Skeletal muscle tissue (tissue), 7 donors: ENCODE results near the genes TRPM5 and OSBPL5.

- PRO-cap, 3 experiments, result no peak in any of the 3 experiments
- RAMPAGE, long total RNA, result no peak
- RRBS, 2 experiments, result no CpG with 5 or more reads among the region's 3 CpGs
Measured at GRCh38 chr11:2325719-2326180, 23.9 kb downstream of the TSPAN32 start.

- PRO-cap, 3 experiments, result no peak in any of the 3 experiments
- RAMPAGE, long total RNA, result no peak
- RRBS, 2 experiments, result 20 to 37% methylated on average over 2 of the region's 7 CpGs
Measured at GRCh38 chr11:2389101-2389592, 11.4 kb upstream of the TSSC4 start.

- PRO-cap, 3 experiments, result no peak in any of the 3 experiments
- RAMPAGE, long total RNA, result no peak
- RRBS, 2 experiments, result 3 to 5% methylated on average over 4 of the region's 23 CpGs
Measured at GRCh38 chr11:2444372-2444734, at the start of gene TRPM5. Gene TRPM5 (minus strand): TSS chr11:2444514.

- PRO-cap, 3 experiments, result no peak in any of the 3 experiments
- RAMPAGE, long total RNA, result no peak
- RRBS, 2 experiments, result no CpG with 5 or more reads among the region's 5 CpGs
Measured at GRCh38 chr11:2696211-2696823, 189.3 kb downstream of the CDKN1C start.

DNA sequence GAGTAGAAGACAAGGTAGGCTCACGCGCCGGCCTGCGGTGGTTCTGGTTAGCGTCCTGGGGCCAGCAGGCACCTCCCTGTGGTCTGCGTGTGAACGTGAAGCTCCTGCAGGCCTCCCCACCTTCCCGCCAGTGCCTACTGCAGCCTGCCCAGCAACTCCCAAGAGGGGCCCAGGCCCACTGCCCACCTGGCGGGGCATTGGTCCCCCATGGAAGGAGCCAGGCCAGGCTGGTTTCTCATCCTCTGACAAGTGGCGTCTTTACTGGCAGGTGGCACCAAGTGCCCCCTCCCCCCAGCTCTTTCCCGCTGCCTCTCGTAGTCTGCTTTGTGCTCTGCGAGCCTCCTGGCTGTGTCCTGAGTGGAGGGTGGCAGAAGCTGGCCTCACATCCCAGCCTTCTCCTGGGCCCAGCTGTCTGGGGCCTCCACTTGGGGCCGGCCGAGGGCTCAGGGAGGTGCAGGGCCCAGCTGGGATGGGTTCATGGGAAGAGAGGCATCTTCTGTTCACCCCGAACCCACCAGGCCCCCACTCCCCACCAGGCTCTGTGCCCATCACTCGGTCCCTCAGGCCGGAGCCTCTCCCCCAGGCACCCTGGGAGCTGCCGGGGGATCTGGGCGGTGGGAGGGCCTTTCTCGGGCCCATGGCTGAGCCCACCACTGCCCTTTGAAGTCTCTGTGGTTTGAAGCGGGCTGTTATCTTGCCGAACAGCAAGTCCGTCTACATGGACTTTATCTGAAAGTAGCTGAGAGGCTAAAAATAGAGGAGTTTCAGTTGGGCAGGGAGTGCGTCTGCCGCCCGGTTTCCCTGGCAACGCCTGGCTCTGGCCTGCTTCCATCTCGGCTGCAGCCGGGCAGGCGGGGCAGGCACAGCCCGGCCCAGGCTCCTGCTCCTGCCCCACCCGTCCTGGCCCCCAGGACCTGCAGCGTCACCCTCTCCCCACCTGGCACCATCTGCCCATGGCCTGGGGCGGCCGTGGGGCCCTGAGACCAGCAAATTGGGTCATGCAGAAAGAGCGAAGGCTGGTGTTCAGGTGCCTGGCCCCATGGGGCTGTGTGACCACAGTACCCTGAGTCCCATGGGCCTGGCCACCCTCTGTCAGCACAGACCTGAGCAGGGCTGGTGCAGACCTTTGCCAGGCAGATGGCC is 107.2 kb downstream of the CDKN1C start:
- PRO-cap, 3 experiments, result no peak in any of the 3 experiments
- RAMPAGE, long total RNA, result no peak
- RRBS, 2 experiments, result 8 to 9% methylated on average over 4 of the region's 37 CpGs

GRCh38 chr11:2807192-2807705 is 78.3 kb downstream of the CDKN1C start:
- PRO-cap, 3 experiments, result no peak in any of the 3 experiments
- RAMPAGE, long total RNA, result no peak
- RRBS, 2 experiments, result 14 to 15% methylated on average over 21 to 22 of the region's 34 CpGs

GRCh38 chr11:2809293-2809718 is 76.3 kb downstream of the CDKN1C start:
- PRO-cap, 3 experiments, result no peak in any of the 3 experiments
- RAMPAGE, long total RNA, result no peak
- RRBS, 2 experiments, result no CpG with 5 or more reads among the region's 15 CpGs

- PRO-cap, 3 experiments, result no peak in any of the 3 experiments
- RAMPAGE, long total RNA, result no peak
- RRBS, 2 experiments, result 2 to 5% methylated on average over 11 of the region's 23 CpGs
Measured at GRCh38 chr11:2883450-2883955, 2.1 kb downstream of the CDKN1C start.

DNA sequence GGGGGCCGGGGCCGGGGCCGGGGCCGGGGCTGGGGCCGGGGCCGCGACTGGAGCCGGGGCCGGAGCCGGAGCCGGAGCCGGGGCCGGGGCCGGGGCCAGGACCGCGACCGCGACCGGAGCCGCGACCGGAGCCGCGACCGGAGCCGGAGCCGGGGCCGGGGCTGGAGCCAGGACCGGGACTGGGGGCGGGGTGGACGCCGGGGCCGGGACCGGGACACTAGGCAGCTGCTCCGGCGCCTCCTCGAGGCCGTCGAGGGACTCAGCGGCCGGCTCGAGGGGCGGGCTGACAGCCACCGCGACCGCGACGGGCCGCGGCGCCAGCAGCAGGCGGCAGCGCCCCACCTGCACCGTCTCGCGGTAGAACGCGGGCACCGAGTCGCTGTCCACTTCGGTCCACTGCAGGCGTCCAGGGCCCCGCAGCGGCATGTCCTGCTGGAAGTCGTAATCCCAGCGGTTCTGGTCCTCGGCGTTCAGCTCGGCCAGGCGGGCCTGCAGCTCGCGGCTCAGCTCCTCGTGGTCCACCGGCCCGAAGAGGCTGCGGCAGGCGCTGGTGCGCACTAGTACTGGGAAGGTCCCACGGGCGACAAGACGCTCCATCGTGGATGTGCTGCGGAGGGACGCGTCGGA is 602 bp downstream of the CDKN1C start:
- PRO-cap, 3 experiments, result no peak in any of the 3 experiments
- RAMPAGE, long total RNA, result no peak
- RRBS, 2 experiments, result 0 to 2% methylated on average over 15 to 16 of the region's 86 CpGs

- PRO-cap, 3 experiments, result no peak in any of the 3 experiments
- RAMPAGE, long total RNA, result no peak
- RRBS, 2 experiments, result no CpG with 5 or more reads among the region's 15 CpGs
Measured at GRCh38 chr11:2886534-2887036, 1.0 kb upstream of the CDKN1C start.

DNA sequence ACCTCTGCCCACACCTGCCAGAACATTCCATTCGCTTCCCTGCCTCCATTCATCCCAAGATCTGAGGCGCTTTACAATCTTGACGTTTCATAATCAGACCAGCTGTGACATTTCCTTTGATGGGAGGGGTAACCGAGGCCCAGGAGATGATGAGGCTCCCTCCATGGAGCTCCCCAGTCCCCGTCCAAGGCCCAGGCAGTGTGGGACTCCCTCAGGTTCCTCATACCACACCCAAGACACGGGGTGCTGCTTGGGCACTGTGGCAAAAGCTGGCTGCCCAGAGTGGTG is 9.8 kb downstream of the SLC22A18 start:
- PRO-cap, 3 experiments, result no peak in any of the 3 experiments
- RAMPAGE, long total RNA, result no peak
- RRBS, 2 experiments, result no CpG with 5 or more reads among the region's 6 CpGs

DNA sequence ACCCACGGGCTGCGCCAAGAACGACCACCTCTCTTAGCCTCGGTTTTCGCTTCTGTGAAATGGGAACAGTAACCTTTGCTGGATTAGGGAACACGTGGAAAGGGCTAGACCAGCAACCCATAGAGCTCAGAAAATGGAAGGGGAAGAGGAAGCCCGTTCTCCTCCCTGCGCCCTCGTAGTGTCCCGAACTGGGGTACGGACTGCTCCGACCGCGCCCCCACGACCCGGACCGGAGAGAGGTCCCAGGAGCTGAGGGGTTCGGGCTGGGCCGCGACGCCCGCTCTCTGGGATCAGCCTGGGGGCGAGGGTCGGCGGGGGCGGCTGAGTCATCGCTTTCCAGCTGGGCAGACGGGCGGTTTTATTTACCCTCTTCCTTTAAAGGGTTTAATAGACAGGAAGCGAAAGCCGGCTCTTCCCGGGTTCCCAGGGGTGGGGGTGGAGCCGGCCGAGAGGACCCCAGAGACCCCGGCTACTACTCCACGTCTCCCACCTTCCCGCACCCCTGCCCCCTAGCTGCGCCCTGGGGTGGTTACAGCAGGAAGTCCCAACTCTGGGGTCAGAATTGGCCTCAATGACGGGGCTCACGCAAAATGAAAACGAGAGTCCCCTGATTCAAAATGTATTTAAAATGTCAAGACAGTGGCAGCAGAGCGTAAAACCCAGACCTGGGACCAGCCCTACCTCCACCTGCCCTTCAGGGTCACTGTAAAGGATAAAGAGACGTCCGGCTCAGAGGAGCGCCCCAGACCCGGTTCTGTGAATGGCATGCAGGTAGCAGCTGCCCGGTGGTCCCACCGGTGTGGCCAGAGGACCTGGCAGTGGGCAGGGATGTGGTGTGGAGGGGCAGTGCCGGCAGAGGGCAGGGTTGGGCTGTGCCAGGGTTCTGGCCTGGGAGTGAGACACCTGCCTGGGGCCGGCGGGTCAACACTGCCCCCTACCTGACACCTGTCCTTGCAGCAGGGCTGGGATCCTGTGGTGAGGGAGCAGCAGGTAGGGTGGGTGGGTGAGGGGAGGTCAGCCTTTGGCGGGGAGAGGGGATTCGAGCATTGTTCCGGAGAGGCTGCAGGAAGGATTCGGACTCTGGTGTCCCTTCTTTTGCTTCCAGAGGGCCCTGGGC is 1.2 kb upstream of the PHLDA2 start:
- PRO-cap, 3 experiments, result no peak in any of the 3 experiments
- RAMPAGE, long total RNA, result no peak
- RRBS, 2 experiments, result 29 to 35% methylated on average over 5 to 8 of the region's 55 CpGs

- PRO-cap, 3 experiments, result peak in 1 of 3 experiments; most common minus-strand start chr11:2963893 (in 1)
- RAMPAGE, long total RNA, result no peak
- RRBS, 2 experiments, result no CpG with 5 or more reads among the region's 5 CpGs
Measured at GRCh38 chr11:2963674-2964024, 28.5 kb downstream of the NAP1L4 start.

GRCh38 chr11:2990575-2990952 is 1.6 kb downstream of the NAP1L4 start:
- PRO-cap, 3 experiments, result no peak in any of the 3 experiments
- RAMPAGE, long total RNA, result no peak
- RRBS, 2 experiments, result no CpG with 5 or more reads among the region's 3 CpGs

DNA sequence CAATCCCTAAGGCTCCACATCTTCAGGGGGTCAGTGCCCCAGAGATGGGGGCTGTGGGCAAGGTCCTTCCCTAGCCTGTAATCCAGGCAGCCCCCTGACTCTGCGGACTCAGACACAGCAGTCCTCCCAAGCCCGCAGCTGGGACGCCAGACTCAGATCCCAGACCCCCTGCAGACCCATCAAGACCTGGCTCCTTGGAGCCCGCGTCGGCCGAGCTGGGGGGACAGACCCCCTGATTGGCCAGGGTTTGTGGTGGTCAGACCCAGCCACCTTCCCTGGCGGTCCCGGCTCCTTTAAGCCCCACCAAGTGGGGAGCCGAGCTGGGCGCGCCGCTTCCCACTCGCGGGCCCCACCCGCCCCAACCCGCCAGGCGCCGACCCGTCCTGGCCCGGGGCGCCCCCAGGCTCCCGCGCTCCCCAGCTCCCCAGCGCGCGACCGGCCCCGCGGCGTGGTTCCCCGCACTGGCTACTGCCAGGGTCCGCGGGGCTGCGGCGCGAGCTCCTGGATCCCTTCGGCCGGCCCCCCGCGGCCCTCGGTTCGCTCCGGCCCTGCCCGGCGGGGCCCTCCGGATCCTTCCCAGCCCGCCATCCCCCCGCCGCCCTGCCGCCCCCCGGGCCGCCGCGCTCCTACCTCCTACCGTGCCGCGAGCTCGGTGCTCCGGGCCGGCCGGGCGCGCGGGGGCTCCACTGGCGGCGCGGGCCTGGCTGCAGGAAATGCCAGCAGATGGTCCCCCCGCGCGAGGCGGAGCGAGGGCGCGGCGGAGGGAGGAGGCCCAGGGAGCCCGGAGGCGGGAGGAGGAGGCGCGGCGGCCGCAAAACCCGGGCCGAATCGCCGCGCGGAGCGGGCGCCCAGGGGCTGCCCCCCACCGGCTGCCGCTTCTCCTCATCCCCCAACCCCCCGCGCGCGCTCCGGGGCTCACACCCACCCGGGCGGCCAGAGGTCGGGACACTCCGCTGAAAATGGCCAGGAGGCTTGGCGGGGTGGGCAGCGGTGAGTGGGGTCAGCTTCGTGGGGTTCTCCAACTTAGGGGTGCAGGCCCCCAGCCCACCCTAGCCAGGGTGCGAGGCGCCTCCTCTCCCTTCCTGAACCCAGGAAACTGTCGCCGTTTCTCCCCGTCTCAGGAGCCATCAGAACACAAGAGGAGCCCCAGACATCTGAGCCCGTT is at the start of gene OSBPL5:
Gene OSBPL5, minus strand, starts transcription at position 725 of the 1,165 bp plus-strand sequence.
- PRO-cap, 3 experiments, result peak in 3 of 3 experiments; most common minus-strand start position 714 of the sequence (in 3)
- RAMPAGE, long total RNA, result no peak
- RRBS, 2 experiments, result 2% methylated on average over 60 of the region's 110 CpGs

DNA sequence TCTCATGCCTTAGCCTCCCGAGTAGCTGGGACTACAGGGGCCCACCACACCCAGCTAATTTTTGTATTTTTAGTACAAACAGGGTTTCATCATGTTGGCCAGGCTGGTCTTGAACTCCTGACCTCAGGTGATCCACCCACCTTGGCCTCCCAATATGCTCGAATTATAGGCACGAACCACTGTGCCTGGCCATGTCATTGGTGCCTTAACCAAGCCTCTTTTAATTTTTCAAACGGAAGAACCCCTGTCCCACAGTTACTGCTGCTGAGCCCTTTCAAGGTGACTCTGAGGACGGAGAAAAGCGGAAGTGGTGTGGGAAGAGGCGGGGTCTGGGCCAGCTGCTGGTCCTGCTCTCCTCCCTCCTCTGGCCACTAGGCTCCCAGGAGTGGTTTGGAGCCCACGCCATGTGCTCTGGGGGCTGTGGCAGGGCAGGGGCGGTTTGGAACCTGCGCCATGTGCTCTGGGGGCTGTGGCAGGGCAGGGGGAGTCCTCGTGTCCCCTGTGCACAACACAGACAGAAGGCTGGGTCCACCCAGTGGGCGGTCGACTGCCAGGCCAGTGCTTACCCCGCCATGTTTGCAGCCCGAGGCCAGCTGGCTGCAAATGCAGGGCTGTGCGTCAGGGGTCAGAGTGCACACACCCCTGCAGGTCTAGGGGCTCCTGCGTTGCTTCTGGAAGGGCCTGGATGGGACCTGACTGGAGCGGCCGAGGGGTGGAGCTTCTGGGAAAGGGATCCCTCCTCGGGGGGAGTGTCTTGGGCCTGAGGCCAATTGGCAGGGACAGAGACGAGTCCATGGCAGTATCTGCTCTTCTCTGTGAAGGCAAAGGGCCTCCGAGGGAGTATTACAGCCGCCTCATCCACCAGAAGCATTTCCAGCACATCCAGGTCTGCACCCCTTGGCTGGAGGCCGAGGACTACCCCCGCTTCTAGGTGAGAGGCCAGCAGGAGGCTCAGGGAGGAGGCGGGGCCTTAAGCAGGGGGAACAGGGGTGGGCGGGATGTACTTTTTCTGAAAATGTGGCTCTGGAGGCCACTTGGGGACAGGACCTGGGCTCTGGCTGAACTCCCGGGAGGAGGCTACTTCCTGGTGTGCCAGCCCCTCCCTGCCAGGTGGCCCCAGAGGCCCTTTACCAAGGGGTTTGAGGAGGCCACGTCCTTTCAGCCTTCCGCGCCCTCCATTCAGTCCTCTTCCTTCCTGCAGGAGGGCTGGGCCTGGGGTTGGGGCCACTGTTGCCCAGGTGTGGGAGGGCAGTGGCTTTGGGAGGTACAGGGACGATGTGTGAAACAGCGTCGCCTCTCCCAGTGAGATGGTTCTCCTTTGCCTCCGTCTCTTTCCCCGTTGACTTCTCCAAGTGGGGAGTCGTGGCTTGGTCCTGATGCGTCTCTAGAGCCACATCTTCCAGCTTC is 25.6 kb upstream of the ZNF195 start:
- PRO-cap, 3 experiments, result no peak in any of the 3 experiments
- RAMPAGE, long total RNA, result no peak
- RRBS, 2 experiments, result no CpG with 5 or more reads among the region's 38 CpGs

GRCh38 chr11:3825675-3826397 is 14.9 kb downstream of the RHOG start:
- PRO-cap, 3 experiments, result no peak in any of the 3 experiments
- RAMPAGE, long total RNA, result no peak
- RRBS, 2 experiments, result no CpG with 5 or more reads among the region's 5 CpGs

GRCh38 chr11:3929513-3930183 is 74.2 kb downstream of the STIM1 start:
- PRO-cap, 3 experiments, result peak in 1 of 3 experiments; most common plus-strand start chr11:3929935 (in 1); most common minus-strand start chr11:3929780 (in 1)
- RAMPAGE, long total RNA, result no peak
- RRBS, 2 experiments, result no CpG with 5 or more reads among the region's 8 CpGs

GRCh38 chr11:3946276-3947030 is 91.0 kb downstream of the STIM1 start:
- PRO-cap, 3 experiments, result no peak in any of the 3 experiments
- RAMPAGE, long total RNA, result no peak
- RRBS, 2 experiments, result no CpG with 5 or more reads among the region's 3 CpGs

DNA sequence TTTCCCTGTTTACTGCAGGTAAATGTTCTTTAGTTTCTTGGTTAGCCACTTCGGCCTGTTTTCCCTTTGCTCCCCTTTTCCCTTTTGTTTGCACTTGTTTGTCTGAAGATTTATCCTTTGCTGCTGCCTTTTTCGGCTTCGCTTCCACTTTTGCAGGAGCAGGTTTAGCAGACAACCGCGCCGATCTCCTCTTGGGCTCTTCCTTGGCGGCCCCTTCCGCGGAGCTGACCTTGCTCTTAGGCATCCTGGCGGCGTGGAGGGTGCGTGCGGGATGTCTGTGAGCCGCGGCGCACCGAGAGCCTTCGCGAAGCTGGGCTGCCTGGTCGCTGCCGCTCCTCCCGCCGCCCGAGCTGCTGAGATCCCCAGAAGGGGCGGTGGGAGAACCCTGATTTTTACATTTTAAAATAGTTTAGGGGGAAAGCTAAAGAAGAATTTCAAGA is 105.4 kb upstream of the RRM1 start:
- PRO-cap, 3 experiments, result no peak in any of the 3 experiments
- RAMPAGE, long total RNA, result no peak
- RRBS, 2 experiments, result no CpG with 5 or more reads among the region's 25 CpGs